Vermiform appendix (tissue), 1 donor: ENCODE measurements around a stretch of chr15.

GRCh38 chr15:93070092-93070514 is 18.9 kb downstream of the RGMA start:
- PRO-cap, result no peak

DNA sequence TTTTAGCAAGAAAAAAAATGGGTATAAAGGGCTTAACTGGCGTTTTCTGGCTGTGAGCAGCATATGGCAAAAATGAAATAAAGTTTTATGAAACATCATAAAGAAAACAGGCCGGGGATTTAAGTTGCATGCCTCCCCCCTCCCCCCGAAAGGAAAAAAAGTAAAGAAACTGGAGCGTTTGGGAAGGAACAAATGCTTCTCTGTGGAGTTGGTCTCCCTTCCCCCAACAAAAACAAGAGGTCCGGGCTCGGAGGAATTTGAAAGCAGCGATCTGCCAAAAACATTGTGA is 17.1 kb downstream of the RGMA start:
- PRO-cap, result no peak

DNA sequence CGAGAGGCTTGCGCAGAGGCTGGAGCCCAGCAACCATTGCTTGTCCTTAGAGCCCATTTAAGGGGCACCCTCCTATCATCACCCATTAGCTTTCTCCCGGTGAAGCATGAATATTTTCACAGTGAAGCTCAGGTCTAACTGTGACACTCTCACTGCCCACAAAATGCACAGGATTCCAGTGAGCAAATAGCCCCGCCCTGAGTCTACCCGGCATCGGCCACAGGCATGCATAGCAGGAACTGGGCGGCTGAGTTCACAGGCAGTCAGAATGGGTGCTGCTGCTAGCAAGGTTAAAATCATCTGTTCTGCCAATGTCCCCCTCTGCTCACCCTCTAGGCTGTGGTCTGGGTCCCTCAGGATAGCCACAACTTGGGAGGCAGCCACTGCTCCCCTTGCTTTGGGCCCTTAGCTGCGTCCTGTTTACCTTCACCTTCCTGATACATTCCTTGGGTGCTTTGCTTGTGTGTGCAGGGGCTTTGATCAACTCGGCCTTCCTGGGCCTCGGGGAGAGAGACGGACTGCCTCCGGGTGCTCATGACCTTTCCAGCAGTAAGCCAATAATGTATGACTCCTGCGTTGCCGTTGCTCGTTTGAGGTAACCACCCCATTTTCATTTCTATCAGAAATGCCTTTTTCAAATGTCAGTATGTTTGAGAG is 232.9 kb upstream of the RGMA start:
- PRO-cap, result no peak

DNA sequence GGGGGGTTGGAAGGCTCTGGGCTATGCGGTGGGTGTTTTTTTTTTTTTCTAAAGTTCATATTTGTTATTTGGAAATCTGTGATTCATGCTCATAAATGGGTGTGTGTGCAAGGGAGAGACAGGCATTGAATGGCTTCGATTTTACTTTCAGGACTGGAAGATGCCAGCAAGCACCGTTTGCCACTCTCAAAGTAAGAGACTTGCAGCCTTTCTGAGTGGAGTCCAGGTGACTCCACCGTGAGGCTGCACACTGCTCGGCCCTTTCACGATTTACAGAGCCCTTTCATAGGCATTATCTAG is 150.7 kb upstream of the MCTP2 start:
- PRO-cap, result no peak

GRCh38 chr15:94343909-94344770 is 112.8 kb downstream of the MCTP2 start:
- PRO-cap, result no peak

GRCh38 chr15:94672405-94672748 is 441.0 kb downstream of the MCTP2 start:
- PRO-cap, result no peak

- PRO-cap, result no peak
Measured at GRCh38 chr15:95442027-95442433, 888.5 kb upstream of the NR2F2 start.

- PRO-cap, result no peak
Measured at GRCh38 chr15:95469616-95470143, 860.8 kb upstream of the NR2F2 start.

DNA sequence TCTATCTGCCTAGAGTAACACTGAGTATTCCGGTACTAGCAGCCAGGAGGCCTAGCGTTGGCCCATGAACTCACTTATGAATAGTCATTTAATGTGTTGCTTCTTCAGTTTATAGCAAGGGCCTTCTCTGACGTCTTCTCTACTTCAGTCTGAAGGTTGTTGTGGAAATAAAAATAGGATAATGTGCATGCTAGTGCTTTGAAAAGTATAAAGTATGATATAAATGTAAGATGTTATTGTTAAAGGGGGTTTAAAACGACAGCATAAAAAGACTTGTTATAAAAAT is 851.1 kb upstream of the NR2F2 start:
- PRO-cap, result no peak

- PRO-cap, result no peak
Measured at GRCh38 chr15:95669014-95669675, 661.4 kb upstream of the NR2F2 start.

- PRO-cap, result no peak
Measured at GRCh38 chr15:96180227-96180532, 150.3 kb upstream of the NR2F2 start.

DNA sequence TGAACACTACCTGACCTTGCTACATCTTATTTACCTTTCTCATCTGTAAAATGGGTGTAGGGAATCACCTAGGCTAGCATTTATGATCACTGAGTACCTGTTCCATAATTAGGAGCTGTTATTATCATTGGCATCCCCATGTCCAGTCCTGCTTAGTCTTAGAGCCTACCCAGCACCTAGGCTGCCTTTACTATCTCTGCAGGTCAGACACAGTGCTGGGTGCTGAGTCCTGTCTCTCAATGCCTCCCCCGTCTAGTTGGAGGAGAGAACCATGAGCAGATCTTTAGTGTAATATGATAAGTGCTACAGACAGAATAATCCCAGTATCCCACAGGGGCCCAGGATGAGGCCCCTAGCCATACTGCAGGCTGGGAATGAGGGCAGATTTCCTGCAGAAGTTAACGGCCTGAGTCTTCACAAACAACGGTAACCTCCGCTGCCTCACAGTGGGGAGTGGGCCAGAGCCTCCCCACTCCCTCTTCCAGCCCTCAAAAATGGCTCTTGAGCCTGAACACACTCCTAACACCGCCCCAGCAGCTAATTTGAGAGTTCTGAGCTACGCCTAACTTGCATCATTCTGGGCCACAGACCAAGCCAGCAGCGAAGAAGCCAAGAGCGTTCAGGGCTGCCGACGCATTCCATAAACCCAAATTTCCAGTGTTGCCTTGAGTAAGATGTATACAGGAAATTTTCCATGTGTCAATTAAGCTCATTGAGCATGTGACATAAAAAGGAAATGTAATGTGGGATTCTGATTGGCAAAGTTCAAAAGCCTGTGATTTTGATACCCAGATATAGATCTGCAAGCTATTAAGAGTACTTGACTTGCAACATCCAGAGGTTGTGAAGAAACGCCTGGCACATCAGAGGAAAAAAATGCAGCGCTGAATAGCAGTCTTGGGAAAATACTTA is 148.9 kb upstream of the NR2F2 start:
- PRO-cap, result no peak

- PRO-cap, result no peak
Measured at GRCh38 chr15:96331889-96332599, 1.5 kb downstream of the NR2F2 start.

GRCh38 chr15:96335847-96336630 is 5.5 kb downstream of the NR2F2 start:
- PRO-cap, result no peak

GRCh38 chr15:96340203-96340348 is 9.6 kb downstream of the NR2F2 start:
- PRO-cap, result no peak

- PRO-cap, result no peak
Measured at GRCh38 chr15:96341495-96341798, 10.9 kb downstream of the NR2F2 start.

- PRO-cap, result no peak
Measured at GRCh38 chr15:96346086-96346528, 15.6 kb downstream of the NR2F2 start.

DNA sequence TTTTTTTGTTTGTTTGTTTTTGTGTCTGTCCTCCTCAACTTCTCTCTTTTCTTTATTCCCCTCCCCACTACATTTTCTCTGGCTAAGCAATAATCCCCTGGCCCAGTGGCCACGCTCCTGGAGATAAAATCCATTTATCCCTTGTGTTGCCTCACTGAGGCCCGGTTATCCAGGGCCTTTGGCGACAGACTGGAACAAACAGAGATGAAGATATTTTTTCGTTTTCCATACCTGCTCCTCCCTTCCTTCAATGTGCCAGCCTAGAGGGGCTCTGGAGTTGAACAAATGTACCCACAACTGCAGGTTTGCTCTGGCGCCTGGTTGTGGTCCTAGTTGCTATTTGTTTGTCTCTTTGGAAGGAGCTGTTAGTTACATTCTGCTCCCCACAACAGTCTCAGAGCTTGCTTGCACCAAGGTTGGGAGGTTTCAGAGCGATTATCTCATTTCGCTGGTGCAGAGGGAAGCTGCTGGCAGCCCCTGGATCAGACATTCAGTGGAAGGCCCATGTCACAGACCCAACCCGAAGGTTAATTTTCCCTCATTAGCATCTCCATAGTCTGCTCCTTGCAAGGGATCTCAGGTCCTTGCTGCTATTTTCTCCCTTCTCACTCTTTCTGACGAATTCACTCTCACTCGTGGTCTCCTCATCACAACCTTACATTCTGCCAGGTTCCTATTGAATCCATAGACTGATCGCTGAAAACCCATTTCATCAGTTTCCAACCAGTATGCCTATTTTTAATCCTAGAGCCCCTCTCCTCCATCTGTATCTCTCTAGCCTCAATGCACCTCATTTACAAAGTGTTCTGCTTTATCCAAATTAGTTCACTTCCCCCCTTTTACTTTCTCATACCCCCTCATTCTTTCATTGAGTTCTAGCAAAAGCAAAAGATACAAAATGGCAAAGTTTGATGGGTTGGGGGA is 18.1 kb downstream of the NR2F2 start:
- PRO-cap, result no peak

- PRO-cap, result no peak
Measured at GRCh38 chr15:96356469-96357560, 26.3 kb downstream of the NR2F2 start.

GRCh38 chr15:96491709-96492529 is 161.4 kb downstream of the NR2F2 start:
- PRO-cap, result no peak